Metanephros (tissue), 2 donors: ENCODE measurements around the gene CYP11A1.

DNA sequence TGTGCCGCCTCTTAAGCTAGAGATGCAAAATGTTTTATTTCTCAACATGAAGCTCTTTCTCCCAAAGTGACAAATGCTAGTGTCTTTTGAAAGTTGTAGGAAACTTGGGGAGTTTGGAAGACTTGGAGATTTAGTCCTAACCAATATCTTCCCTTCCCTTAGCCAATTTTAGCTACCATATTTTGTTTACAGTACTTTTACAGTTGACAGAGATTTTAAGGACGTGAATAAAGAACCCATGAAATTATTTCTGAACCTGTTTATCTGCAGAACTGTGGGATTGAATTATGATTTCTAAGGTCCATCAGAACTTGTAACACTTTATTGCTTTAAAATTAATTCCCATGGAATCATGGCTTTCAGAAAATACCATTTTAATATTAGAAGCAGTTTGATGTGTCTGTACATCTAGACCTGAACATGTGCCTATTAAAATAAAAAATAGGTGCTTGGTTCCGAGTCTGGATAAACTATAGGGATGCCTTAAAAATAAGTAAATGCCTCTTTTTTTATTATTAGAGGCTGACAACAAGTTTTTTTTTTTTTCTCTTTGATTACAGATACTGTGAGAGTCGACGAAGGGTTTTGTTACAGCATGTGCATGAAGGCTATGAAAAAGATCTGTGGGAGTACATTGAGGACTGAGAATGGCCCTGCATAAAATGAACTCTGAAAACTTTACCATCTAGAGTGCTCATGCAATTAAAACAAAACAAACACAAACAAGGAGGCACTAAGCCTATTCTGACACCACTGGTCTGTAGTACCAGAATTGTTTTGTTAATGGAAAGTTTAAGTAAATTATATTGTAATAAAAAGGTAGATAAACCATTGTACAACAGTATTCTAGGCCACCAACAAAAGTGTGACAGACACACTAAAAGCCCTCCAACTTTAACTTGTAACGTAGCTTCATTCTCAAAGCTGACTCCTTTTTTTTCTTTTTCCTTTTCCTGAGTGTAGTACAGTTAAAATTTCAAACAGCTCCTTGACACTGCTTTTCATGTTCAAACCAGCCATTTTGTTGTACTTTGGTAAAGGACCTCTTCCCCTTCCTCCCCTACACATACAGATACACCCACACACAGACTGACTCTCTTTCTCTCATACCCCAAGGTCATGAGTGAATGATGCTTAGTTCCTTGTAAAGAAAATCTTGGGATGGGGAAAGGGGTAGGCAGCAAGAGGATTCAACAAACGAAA is 71.4 kb upstream of the GOLGA6B start:
- RAMPAGE, long total RNA, result no peak

- RAMPAGE, long total RNA, result no peak
These were observed 15.1 kb downstream of the HIGD2B start for GRCh38 chr15:72670737-72671454.

DNA sequence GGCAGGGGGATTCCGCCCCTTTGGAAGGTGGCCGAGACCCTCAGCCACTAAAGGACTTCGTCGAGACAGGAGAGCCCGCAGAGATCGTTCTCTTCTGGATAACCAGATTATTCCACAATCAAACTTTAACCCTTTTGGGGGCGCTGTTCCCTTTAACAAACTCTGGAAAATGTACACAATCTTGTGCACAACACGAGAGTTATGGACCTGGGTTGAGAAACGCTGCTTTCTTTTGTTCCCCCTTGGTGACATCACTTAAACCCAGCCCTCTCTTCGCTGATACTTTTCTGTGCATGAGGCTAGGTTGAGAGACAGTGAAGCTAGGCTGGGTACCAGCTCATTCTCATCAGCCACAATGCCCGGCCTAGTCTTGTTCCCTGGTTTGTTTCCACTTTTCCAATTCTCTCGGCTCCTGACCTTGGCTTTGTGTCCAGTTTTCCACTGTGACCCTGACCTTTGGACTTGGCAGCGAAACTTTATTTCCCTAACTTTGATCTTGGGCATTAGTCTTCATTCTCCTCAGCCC is 741 bp upstream of the ADPGK start:
- RAMPAGE, long total RNA, result no peak

DNA sequence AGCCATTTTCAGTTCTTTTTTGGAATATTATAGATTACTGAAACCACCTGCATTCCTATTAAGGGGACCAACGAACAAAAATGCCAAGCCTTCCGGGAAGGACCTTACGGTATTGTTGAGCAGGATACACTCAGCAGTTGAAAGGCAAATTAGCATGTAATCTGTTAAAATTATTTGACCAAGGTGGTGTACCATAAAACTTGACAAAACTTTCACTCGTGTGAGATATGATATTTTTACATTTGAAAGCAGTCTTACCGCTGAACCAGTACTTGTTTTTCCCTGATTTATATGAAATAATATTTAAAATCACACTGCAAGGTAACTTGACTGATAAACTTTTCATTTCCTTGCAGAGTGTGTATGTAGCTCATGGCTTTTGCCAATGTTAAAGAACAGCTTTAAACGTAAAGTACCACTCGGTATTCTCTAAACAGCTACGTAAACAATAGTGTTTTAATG is 1.4 kb downstream of the NEO1 start:
- RAMPAGE, long total RNA, result no peak

DNA sequence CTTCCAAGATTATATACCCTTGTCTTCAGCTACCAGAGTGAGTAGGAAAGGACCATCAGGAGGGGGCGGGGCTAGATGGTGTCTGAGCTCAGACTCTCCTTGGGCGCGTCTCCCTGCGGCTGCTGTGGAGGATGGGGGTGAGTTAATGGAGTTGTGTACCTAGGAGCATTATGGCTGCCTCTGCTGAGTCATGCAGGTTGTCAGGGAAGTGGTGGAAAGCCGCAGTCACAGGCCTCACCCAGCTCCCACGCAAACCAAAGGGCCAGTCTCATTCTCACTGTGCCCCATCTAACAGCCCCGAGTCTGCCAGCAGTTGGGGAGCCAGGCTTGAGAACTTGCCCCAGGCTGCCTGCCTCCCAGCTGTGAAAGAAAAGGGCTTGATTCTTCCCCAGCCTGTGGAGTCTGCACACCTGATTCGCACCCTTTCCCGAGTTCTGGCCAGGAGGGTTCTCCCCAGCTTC is 143.4 kb downstream of the HCN4 start:
- RAMPAGE, long total RNA, result no peak

- RAMPAGE, long total RNA, result no peak
These were observed 1.0 kb upstream of the NPTN start for GRCh38 chr15:73634122-73634728.

DNA sequence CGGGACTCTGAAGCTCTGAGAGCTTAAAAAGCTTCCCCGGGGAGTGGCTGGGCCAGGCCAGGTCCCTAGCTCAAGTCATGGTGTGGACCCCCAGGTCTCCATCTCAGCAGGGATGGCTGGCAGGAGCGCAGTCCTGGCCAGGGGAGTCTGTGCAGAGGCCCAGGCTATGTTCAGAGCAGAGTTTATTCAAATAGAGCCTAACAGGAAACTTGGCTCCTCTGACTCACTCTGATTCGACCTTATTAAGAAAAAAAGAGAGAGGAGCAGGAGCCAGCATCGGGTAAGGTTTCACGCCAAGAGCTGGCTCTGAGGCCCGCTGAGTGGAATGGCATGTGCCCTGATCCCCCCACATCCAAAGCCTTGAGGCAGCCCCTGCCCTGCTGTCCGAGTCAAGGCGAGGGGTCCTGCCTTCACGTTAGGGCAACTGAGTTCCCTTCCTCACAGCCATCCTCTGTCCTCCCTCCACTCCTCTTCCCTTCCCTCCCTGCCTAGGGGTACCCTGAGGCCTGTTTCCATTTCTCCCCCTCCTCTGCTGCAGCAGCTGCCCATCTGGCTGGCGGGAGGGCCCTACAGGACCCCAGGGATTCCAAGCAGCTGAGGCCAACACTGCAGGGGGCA is 1.9 kb upstream of the LOXL1 start:
- RAMPAGE, long total RNA, result no peak

- RAMPAGE, long total RNA, result no peak
These were observed 2.4 kb downstream of the PML start for GRCh38 chr15:73996948-73997346.

DNA sequence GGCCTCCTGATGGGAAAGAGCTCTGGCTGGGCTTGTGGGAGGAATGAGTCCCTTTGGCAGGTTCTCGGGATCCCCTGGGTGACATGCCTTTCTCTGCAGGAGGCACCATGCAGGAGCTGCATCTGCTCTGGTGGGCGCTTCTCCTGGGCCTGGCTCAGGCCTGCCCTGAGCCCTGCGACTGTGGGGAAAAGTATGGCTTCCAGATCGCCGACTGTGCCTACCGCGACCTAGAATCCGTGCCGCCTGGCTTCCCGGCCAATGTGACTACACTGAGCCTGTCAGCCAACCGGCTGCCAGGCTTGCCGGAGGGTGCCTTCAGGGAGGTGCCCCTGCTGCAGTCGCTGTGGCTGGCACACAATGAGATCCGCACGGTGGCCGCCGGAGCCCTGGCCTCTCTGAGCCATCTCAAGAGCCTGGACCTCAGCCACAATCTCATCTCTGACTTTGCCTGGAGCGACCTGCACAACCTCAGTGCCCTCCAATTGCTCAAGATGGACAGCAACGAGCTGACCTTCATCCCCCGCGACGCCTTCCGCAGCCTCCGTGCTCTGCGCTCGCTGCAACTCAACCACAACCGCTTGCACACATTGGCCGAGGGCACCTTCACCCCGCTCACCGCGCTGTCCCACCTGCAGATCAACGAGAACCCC is 1.4 kb downstream of the ISLR start:
- RAMPAGE, long total RNA, result no peak

DNA sequence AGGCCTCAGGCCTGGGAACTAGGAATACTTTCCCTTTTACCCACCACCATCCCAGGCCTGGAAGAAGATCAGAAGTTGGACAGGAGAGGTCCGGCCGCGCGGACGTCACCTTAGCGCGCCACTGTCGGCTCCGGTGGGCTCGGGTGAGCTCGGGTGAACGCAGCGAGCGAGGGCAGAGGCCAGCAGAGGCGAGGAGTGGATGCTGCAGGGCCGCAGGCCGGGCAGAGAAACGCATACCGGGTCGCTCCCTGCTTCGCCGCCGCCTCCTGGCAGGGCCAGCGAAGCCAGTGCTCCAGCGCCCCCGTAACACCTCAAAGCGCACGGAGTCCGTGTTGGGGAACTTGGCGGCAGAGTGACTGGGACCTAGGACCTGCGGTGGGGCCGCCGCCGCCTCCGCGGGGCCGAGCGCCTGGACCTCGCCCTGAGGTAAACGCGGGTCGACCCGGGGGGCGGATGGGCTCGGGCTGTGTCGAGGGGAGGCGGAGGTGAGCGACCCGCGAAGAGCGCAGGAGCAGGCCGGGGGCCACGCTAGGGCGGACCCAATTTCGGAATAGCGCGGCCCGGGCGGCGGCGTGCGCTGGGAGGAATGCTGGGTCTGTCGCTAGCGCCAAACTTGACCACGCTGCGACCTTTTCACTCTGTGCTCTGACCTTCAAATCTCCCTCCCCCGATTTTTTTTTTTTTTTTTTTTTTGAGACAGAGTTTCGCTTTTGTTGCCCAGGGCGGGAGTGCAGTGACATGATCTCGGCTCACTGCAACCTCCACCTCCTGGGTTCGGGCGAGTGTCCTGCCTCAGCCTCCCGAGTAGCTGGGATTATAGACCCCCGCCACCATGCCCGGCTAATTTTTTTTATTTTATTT is 1.6 kb downstream of the CYP11A1 start:
- RAMPAGE, long total RNA, result no peak

DNA sequence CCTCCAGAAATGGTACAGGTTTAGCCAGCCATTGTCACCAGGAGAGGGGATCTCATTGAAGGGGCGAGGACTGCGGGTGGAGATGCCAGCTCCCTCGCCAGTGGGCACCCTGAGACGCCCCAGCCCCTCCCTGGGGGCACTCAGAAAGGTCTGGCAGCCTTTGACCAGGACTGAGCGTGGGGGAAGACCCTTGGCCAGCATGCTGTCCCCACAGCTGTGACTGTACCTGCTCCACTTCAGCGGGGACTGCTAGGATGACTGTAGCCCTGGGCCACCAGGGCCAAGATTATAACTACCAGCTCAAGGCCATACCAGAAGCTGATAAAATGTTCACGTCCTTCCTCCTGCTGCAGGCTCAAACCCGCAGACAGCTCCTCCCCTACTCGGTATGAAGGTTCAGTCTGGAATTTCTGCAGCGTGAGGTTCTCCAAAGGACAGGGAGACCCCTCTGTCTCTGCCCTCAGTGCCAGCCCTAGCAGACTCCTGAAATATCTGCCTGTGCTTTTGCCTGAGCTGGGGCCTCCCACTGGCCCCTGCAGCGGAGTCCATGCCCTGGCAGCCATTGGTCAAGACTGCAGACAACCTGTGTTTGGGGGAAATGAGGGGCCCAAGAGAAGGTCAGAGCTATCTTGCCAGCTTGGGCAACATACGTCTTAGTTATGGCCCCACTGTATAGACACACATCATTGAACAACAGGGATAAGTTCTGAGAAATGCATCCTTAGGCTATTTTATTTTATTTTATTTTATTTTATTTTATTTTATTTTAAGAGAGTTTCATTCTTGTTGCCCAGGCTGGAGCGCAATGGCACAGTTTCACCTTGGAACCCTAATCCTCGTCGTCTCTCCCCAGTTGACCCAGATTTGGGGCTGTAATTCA is at the start of gene CYP11A1:
CYP11A1 (minus strand) TSS at position 262 of the 880 bp plus-strand sequence.
- RAMPAGE, long total RNA, result no peak

- RAMPAGE, long total RNA, result no peak
These were observed 19.6 kb upstream of the CYP11A1 start for GRCh38 chr15:74387076-74387437.

- RAMPAGE, long total RNA, result no peak
These were observed 11.2 kb downstream of the SEMA7A start for GRCh38 chr15:74422423-74423060.

DNA sequence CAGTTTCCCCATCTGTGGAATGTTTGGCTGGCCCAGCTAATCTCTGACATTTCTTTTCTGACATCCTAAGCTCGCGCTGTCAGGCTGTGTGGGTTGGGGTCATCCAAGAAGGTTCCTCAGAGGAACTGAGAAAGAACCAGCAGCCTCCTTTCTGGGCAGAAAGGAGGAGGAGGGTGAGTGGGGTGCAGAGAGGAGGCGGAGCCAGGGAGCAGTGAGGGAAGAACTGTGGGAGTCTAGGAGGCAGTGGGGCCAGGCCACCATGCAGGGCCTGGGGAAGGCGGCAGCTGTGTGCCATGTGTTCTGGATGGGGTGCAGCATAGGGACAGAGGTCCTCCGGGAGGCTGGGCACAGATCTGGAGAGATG is 5.3 kb downstream of the SEMA7A start:
- RAMPAGE, long total RNA, result no peak

GRCh38 chr15:74594603-74595022 is 21.0 kb upstream of the CLK3 start:
- RAMPAGE, long total RNA, result no peak

DNA sequence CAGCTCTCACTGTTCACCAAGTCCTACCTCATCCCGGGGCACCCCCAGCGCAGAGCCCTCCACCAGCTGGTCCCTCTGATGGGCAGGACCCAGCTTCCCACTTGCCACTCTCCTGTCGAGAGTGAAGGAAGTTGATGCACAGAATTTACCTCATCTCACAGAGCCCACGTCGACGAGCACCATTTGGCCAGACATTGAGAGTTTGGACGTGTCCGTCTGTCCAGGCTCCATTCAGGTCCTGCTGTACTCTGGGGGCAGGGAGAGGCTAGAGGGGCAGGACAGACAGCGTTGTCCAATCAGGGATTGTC is 20.0 kb upstream of the CLK3 start:
- RAMPAGE, long total RNA, result no peak

GRCh38 chr15:74597933-74599198 is 17.3 kb upstream of the CLK3 start:
- RAMPAGE, long total RNA, result no peak

GRCh38 chr15:74614240-74614541 is 1.4 kb upstream of the CLK3 start:
- RAMPAGE, long total RNA, result no peak

GRCh38 chr15:74709730-74710165 is 13.9 kb upstream of the EDC3 start:
- RAMPAGE, long total RNA, result no peak

DNA sequence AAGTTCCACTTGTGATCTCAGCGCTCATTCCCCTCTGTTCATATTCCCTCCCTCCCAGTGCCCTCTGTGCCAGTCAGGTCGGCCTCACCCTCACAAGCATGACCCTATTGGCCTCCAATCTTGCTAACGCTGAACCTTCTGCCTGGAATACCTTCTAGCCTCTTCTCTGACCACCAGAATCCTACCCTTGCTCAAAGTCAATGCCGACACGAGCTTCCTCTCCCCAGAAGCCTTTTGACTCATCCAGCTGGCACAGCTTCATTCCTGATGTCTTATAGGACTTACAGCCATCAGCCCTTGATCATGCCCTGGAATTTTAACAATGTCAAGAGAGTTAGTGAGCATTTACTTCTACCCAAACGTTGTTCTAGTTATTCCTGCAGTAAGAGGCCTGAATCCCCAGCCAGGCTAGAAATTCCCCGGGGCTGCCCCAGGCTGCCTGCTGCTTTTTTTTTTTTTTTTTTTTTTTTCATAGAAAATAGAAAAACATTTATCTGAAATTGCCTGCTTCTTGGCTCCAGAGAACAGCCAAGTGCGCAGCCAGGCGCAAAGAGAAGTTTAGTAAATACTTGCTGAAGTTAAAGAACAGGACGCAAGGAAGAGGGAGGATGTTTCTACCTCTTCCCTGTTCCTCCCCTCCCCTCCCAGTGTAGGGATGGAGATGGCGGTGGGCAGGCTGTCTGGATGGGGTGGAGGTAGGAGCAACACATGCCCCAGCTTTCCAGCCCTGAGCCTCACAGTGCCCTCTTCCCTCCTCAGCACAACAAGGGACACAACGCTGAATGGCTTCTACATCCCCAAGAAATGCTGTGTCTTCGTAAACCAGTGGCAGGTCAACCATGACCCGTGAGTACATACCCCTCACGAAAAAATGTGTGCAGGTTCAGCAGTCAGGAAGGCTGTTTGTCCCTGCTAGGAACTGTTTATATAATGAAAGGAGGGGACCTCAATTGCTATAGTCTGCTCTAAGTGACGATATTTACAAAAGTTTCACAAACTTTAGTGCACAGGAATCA is 4.1 kb downstream of the CYP1A2 start:
- RAMPAGE, long total RNA, result no peak